Colonic mucosa (tissue), 1 donor: ENCODE results near the genes TMPRSS12 and SMAGP.

DNA sequence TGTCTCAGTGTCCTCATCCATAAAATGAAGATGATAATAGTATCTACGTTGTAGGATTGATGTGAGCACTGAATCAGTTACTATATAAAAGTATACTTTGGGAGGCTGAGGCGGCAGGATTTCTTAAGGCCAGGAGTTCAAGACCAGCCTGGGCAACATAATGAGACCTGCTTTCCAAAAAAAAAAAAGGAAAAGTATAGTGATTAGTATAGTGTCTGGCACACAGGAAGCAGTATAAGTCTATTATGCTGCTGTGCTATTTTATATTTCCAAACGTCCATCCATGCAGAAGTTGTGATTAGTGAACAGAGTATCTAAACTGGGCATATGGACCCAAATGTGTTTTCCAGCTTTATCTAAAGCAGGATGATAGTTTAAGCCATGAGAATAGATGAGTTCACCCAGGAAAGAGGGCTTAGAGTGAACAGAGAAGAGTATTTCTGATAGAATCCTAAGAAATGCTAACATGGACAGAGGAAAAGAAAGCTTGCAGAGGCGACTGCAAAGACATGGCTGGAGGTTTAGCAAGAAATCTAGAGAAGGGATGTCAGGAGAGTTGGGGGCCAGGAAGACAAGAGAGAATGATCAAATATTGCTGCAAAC is 23.6 kb downstream of the DIP2B start:
- PRO-cap: no peak

DNA sequence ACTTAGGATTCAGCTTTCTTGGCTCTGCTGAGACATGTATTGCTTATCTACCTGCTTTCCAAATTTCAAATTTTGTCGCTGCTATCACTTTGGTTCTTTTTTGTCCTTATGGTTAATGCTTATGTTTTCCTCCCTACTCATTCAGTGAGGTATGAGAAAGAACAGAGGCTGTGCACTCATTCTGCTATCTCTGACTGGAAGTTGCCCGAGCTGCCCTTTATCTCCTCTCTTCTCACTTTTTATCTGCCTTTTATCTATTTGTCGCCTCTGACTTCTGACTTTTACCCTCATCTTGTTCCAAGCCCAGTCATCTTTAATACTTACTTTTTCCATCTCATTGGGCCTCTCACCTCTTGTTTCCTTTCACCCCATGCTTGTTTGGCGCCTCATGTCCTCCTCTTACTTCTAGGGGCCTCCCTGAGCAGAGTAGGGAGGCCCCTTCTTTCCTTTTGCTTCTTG is 50.6 kb downstream of the DIP2B start:
- PRO-cap: unidirectional peak, minus-strand start at position 192 of the sequence

DNA sequence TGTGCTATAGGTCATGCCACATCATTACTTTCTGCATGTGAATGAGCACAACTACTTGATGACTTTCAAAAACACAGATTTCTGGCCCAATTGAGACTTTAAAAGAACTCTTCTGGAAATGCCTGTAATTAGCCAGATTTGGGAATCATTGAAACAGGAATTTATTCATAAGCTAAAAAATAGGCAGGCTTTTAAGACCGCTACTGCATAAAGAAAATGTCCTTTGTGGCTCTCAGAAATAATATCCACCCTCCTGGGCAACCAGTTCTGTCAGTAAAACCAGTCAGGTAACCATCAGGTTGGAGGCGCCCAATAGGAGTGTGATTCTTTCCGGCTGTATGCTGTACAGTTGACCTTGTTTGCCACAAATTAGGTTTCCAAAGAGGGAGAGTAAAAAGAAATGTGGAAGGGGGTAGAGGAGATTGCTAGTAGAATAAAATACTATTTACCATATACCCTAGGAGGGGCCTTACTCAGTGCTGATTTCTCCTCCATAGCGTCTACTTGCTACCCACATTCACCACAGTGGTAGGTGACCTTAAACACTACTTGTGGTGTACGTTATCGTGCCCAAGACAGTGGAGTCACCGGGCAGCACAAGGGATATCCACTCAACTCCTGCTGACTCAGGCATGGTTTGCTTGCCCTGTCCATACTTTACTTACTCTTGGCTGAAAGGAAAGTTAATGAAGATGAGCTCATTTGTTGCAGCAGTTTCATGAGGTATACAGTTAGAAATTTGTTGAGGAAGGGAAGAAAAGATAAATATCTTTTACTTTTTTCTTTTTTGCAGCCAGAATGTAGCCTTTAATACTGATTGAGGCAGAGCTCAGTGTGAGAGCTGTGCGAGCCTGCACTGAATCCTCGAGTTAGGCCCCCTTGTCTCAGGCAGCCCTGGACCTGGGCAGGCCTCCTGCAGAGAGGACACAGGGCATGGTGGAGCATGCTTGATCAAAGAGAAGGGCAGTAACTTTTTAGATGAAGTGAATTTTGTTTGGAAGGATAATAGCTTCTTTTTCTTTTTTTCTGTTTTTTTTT is 76.7 kb downstream of the DIP2B start:
- PRO-cap: no peak

DNA sequence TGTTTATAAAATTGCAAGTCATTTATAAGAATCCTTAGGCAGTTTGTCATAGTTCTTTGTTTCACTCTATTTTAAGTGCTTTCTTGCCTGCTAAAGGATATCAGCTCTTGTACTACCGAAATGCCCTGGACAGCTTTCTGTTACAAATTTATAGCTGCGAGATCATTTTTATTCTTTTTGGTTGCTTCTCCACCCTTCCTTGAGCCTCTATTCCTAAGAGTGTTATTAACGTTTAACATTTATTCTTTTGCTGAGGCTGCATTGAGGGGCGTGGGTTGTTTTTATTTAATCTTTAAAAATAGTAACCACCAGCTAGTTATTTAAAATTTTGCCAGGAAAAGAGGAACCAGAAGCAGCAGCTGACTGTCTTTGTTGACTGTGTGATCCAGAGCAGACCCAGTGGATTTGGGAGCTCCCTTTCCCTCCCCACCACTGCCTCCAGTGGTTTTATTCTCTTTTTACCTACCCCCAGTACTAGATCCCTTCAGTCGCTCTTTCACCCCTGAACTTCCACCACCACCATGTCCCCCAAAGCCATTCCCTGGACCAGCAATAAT is 106.5 kb downstream of the DIP2B start:
- PRO-cap: no peak

GRCh38 chr12:50619983-50621189 is 115.6 kb downstream of the DIP2B start:
- PRO-cap: no peak

DNA sequence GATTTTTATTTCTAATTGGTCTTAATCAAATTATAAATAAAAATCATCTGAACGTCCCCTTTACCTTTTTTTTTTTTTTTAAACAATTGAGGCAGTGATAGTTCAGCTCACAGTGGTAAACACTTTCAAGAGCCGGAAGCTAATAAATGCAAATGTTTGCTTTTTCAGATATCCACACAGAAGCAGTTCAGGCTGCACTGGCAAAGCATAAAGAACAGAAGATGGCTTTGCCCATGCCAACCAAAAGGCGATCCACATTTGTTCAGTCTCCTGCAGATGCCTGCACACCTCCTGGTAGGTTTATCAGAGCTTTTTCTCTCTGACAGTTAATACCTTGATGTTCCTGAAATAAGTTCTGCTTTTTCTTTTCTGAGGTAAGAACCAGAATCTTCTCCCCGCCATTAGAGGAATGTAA is 103.9 kb upstream of the ATF1 start:
- PRO-cap: no peak

GRCh38 chr12:50664177-50664780 is 99.6 kb upstream of the ATF1 start:
- PRO-cap: no peak

GRCh38 chr12:50778719-50779025 is 14.8 kb downstream of the ATF1 start:
- PRO-cap: unidirectional peak, minus-strand start at chr12:50778939

DNA sequence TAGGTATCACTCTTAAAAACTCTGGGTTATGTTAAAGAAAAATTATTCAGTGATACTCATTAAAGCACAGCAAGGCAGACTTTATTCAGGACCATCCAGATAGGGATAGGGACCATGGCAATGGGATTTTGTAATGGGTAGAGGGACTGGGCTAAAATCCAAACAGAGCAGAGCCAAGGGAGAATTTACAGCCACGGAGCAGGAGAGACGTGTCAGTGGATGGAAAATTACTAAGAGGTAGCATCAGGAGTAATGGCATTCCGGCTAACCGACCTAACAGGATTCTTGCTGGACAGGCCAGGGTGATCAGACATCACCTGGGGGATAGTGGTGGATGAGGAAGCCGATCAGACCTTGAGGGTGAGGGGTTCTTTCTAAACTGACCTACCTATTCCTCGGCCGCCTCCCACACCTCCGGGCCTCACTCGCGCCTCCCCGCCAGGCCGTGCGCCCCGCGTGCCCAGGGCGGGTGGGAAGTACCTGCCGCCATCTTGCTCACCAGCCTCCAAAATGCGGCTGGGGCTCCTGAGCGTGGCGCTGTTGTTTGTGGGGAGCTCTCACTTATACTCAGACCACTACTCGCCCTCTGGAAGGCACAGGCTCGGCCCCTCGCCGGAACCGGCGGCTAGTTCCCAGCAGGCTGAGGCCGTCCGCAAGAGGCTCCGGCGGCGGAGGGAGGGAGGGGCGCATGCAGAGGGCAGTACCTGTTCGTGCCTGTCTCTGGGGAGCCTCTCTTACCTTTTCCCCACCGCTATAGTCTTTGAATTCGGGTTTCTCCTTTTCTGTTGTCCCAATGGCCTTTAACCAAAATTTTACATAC is at the start of gene TMPRSS12:
Gene TMPRSS12, plus strand, starts transcription at position 472 of the 820 bp plus-strand sequence.
- PRO-cap: no peak

DNA sequence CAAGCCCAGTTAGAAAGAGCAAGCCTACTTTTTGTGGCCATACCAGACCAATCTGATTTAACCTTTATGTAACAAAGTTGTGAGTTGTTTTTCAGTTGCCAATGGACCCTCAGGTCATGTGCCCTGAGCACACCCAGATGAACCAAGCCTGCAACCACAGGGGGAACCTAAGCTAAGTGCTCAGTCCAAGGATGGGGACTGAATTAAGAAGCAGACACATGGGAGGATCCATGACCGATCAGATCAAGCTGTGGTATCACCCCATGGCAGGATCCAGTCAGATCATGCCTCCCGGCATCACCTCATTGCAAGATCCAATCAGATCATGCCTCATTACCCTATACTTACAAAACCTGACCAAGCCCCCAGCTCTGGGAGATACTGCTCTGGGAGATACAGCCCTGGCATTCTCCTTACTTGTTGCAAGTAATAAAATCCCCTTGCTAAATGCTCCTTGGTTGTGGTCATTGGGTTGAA is 8.8 kb downstream of the METTL7A start:
- PRO-cap: unidirectional peak, plus-strand start at position 376 of the sequence

DNA sequence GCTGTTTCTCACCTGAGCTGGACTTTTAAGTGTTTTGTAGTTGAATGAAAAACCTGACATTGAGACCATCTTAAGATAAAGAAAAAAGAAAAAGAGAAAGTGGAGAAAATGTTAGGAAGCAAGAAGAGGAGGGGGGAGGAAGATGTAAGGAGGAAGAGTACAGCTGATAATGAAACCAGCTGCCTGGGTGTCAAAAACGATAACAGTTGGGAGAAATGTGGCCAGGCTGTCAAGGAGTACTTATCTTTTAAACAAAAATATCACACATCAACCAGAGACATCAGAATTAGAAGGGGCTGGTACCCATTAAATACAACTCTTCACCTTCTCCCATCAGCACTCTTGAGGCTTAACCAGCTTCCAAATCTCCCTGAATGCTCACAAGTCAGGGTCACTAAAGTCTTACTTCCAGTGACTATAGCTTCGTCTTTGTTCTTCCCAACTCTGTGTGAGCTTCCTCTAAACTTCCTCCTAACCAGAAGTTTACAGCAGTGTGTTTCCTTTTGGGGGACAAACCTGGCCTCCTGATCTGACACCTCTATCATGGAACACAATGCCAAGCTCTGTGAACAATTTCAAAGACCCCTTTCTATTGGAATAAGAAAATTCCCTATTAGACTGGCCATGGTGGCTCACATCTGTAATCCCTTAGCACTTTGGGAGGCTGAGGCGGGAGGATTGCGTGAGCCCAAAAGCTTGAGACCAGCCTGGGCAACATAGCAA is 4.4 kb downstream of the SLC11A2 start:
- PRO-cap: unidirectional peak, plus-strand start at position 283 of the sequence

DNA sequence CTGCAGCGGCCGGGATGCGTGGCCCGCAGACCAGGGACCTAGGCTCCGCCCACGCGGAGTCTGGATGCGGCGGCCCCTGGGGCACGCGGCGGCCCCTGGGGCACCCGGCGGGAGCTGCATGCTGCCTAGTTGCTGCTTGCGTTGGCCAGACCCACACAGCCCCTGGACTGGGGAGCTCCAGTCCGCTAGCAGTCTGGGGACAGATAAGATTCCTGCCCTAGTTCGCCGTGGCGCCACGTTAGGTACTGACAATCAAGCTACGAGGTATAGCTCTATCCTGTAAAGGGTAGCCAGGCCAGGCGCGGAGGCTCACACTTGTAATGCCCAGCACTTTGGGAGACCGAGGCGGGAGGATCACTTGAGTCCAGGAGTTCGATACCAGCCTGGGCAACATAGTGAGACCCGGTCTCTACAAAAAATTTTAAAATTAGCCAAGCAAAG is 291 bp upstream of the SLC11A2 start:
- PRO-cap: bidirectional peak, plus-strand start at position 56 of the sequence, minus-strand start outside the sequence

GRCh38 chr12:51173396-51173618 is 372 bp upstream of the TFCP2 start:
- PRO-cap: no peak

- PRO-cap: bidirectional peak, plus-strand start at chr12:51269782, minus-strand start at chr12:51269656; bidirectional peak, plus-strand start at chr12:51270063, minus-strand start at chr12:51269967
Observed at GRCh38 chr12:51269303-51270020, 753 bp downstream of the SMAGP start.

DNA sequence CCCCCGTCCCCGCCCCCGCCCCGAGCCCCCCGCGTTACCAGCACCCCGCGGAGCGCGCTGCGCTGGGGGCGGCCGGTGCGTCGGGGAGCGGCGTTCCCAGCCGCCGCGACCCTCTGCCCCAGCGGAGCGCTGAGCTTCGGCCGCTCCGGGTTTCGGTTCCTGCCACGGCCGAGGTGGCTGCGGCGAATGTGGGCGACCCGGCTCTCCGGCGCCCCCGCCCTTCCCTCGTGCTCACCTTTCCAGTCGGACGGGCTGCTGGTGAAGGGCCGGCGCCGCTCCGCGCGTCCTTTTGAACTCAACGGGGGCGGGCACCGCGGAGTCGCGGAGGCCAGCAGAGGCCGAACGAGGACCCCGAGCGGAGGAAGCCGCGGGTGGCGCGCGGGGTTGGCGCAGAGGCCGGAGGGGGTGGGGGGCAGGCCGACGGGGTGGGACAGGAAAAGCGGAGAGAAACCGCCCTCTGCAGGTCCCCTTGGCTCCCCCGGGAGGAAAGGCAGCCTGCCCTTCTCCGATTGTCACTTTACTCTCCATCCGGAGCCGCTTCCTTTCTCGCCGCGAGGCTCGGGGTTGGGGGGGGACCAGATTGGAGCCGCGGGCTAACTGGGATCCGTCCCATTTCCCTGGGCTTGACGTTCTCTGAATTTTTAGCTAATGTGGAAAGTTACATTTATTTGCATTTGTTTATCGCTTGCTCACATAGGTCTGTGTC is at the start of gene SMAGP:
Gene SMAGP, minus strand, starts transcription at position 395 of the 706 bp plus-strand sequence.
- PRO-cap: bidirectional peak, plus-strand start at position 43 of the sequence, minus-strand start outside the sequence; bidirectional peak, plus-strand start at position 246 of the sequence, minus-strand start at position 227 of the sequence; bidirectional peak, plus-strand start at position 433 of the sequence, minus-strand start at position 407 of the sequence

DNA sequence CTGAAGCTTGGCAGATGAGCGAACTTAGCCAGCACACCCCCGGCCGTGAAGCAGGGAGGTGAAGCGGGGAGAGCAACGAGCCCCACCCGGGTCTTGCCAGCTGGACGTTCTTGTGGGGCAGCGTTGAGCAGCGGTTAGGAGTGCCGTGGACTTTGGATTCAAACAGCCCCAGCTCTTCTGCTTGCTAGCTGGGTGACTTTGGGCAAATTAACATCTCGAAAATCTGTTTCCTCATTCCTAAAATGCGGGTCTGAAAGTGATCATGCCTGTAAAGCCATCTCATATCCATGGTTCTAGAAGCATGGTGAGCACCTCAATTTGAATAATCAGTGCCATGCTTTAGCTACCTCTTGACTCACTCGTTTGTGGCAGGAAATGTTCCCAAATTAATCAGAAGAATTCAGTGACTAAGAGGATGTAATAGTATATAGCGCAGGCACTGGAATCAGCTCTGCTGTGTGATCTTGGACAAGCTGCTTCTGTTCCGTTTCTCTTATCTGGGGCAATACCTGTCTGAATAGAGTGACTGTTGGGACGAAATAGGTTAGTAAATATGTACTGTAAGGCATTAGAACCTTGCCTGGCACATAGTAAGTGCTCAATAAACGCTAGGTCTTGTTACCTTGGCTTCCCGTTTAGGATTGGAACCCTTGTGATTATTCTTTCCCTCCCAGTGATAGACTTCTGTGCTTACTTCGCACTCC is 664 bp upstream of the SMAGP start:
- PRO-cap: bidirectional peak, plus-strand start at position 448 of the sequence, minus-strand start at position 112 of the sequence

DNA sequence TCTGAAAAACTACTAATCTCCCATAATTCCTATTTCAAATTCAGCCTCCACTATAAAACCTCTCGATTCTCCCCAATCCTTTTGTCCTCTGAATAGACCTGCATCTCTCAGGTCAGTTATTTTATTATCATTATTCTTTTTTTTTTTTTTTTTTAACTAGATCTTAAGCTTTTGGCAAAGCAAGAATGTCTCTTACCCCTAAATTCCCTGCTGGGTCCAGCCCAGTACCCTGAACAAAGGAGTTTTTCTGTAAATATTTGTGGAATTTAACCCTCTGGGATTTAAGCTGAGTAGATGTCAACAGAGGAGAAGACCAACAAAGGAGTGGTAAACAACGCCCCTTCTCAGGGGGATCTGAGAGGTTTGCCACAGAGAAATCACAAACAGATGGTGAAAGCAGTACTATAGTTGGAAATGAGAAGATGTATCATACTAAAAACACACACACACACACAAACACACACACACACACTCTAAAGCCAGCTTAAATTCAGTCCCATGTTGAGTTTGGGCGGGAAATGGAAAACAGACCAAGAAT is 3.4 kb downstream of the BIN2 start:
- PRO-cap: no peak

DNA sequence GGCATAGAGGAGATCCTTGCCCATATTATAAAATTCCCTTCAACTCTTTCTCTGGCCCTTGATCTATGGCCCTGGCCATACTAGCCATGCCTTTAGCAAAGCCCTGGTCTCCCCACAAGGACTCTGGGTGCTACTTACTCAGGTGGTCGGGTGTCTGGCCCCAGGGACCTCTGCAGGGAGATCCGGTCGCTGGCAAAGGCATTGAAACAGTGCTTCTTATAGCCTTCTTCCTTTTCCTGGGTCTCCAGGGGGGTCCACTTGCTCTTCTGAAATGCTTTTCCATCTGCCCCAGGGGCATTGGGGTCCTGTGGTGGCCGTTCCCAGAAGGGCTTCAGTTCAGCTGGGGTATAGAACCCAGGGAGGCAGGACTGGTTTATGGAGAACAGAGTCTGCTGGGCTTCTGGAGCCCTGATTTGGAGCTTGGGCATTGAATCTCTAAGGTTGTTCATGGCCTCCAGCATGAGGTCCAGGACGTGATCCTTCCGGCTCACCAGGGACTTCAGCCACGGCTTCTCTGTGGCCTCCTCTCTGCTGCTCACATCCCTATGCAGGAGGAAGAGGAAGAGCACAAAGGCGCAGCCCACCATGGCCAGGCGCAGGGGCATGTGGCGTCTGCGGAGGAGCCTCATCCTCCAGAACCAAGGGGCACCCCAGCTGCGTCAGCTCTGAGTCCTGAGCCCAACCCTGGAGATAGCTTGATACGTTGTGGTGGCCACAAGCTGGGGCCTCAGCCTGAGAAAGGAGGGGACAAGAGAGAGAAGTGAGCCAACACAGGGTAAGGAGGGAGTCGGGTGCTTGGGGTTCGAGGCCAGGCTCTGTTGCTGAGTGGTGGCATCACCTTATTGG is 11.8 kb downstream of the GALNT6 start:
- PRO-cap: no peak

GRCh38 chr12:51405937-51406314 is 14.7 kb upstream of the GALNT6 start:
- PRO-cap: unidirectional peak, plus-strand start at chr12:51406086

- PRO-cap: no peak
Observed at GRCh38 chr12:51662483-51663224, 71.6 kb downstream of the SCN8A start.